A549 (cell line): ENCODE measurements around the genes PPARA and TTC38.

- PRO-cap = no peak
CAGE:
- cytosol, long polyA plus RNA = no peak
- long polyA plus RNA = no peak
- nucleus, long polyA plus RNA = no peak
These were observed 65.6 kb upstream of the PPARA start for GRCh38 chr22:46084392-46085496.

GRCh38 chr22:46116219-46116958, 33.9 kb upstream of the PPARA start:
- PRO-cap = no peak
CAGE:
- cytosol, long polyA plus RNA = no peak
- long polyA plus RNA = no peak
- nucleus, long polyA plus RNA = no peak

DNA sequence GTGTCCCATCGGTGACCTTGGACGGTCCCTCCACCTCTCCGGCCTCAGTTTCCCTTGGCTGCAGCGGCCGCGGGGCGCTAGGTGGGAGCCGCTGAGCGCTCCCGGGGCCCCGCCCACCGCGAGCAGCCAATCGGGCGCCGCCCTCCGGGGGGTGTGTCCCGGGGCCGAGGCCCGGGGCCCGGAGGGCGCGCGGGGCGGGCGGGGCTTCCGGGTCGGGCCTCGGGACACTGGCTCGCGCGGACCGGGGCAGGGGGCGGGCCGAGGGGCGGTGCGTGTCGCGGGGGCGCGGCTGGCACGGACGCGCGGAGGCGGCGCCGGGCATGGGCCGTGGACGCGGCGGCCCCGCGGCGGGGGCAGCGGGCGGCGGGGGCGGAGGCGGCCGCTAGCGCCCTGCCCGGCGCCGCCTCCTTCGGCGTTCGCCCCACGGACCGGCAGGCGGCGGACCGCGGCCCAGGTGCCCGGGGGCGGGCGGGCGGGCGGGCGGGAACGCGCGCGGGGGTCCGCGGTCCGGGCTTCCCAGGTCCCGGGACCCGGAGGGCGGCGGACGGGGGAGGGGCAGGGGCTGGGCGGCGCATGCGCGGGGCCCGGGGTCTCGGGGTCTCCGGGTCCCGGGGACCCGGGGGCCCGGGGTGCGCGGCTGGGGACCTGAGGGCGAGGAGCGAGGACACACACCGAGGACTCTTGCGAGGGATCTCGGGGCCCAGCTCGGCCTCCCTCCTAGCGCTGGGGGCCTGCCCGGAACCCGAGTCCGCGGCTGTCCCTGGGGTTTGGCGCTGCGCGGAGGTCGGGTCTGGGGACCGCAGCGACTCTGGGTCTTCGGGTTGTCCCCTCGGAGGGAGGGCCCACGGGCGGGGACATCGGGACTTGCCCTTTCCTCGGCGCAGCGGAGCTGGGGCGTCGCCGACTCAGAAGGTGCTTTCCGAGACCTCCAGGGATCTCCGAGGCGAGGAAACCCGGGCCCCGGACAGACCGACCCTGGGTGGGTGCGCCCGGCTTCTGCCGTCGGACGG, at the start of gene PPARA:
Gene PPARA (plus strand): TSS at position 328 of the 1,010 bp plus-strand sequence.
- PRO-cap = no peak
CAGE:
- cytosol, long polyA plus RNA = no peak
- long polyA plus RNA = no peak
- nucleus, long polyA plus RNA = no peak

GRCh38 chr22:46196232-46196864, 46.0 kb downstream of the PPARA start:
- PRO-cap = no peak
CAGE:
- cytosol, long polyA plus RNA = no peak
- long polyA plus RNA = no peak
- nucleus, long polyA plus RNA = no peak

- PRO-cap = bidirectional peak, plus-strand start at chr22:46268007, minus-strand start at chr22:46267839
CAGE:
- cytosol, long polyA plus RNA = start-site peak on the plus strand at chr22:46268017-46268027, 116 and 197 reads in 2 replicates
- long polyA plus RNA = no peak
- nucleus, long polyA plus RNA = no peak
These were observed at the start of gene TTC38 for GRCh38 chr22:46267325-46268176. Gene TTC38 (plus strand): TSS chr22:46268008.

DNA sequence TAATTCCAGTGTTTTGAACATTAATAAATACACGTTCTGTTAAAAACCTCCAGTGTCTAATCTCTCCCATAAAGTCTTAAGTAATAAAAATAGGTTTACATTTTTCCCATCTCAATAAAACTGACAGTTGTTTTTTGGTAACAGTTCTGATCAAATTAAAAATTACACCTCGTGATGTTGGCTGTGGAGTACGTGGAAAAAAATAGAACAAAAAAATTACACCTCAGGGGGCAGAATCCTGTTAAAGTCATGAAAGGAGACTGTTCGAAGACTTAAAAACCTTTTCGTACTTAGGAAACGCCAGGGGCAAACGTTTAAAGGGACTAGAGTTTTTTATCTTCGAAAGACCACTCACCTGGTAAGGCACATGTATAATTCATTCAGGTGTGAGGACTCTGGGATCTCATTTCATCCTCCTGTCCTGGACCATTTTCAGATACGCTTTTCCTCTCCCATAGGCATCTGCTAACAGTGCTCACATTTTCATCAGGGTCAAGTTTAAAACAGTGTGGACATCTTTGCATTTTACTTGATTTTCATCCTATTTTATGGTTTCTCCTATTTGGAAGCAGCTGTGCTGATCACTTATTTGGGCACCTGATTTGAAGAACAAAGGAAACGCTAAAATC, 25.8 kb downstream of the TRMU start:
- PRO-cap = no peak
CAGE:
- cytosol, long polyA plus RNA = no peak
- long polyA plus RNA = no peak
- nucleus, long polyA plus RNA = no peak

GRCh38 chr22:46430492-46431533, 95.3 kb downstream of the TRMU start:
- PRO-cap = no peak
CAGE:
- cytosol, long polyA plus RNA = no peak
- long polyA plus RNA = no peak
- nucleus, long polyA plus RNA = no peak

DNA sequence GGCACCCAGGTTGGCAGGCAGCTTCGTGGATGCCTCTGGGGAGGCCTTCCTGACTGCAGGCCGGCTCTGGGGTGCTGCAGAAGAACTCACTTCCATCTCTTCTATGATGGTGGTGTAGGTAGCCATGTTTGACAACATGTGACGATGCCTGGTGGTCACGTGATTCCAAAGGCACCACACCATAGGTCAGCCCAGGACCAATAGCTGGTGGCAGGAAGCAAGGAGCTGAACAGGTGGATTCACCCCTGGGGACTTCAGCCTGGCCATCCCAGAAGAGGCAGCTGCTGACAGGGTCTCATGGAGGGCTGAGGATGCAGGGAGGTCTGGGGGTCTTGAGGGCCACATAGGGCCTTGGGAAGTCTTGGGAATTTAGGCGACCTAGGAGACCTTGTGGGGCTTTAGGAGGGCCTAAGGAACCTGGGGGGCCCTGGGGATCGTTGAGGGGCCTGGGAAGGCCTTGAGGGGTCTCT, 24.2 kb upstream of the CELSR1 start:
- PRO-cap = bidirectional peak, plus-strand start at position 249 of the sequence, minus-strand start at position 105 of the sequence
CAGE:
- cytosol, long polyA plus RNA = no peak
- long polyA plus RNA = no peak
- nucleus, long polyA plus RNA = no peak

- PRO-cap = no peak
CAGE:
- cytosol, long polyA plus RNA = no peak
- long polyA plus RNA = no peak
- nucleus, long polyA plus RNA = no peak
These were observed 26.3 kb upstream of the CELSR1 start for GRCh38 chr22:46563720-46564078.

GRCh38 chr22:46588242-46589238, 31.6 kb upstream of the GRAMD4 start:
- PRO-cap = no peak
CAGE:
- cytosol, long polyA plus RNA = no peak
- long polyA plus RNA = no peak
- nucleus, long polyA plus RNA = no peak

DNA sequence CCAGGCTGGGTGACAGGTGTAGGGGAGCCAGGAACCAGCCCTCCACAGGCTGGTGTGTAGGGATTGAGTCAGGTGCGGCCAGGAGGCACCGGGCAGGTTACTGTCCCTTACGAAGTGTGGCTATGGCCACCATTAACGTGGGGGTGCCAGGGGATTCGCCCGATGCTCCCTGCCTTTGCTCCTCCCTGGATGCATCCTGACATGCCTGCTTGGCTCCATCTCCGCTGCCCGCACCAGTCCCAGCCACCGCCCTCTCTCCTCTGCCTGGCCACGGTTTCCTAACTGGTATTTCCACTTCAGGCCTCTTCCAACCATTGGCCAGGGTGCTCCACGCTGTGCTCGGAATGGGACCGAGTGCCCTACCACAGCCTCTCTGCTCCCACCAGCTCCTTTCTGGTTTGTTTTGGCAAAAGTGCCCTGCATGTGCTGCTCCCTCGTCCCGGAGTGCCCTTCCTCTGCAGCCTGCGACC, 12.8 kb upstream of the GRAMD4 start:
- PRO-cap = no peak
CAGE:
- cytosol, long polyA plus RNA = no peak
- long polyA plus RNA = no peak
- nucleus, long polyA plus RNA = no peak

DNA sequence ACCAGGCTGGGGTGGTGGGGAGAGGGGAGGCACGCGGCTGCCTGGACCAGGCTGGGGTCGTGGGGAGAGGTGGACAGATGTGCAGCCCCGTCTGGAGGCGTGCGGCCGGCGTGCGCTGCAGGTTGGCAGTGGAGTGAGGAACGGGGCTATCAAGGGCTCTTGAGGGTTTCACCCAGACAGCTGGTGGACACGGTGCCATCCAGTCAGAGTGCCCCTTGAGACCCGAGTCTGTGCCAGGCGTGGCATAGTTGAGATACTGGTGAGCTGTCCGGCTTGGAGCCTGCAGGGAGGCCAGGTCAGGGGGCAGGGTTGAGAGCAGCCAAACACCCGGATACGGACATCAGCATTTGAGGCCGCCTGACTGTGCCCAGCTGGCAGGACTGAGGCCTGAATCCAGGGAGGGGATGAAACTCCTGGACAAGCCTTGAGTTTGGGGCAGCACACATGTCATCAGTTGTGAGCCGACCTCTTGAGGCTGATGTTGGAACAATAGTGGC, 1.5 kb upstream of the GRAMD4 start:
- PRO-cap = no peak
CAGE:
- cytosol, long polyA plus RNA = no peak
- long polyA plus RNA = no peak
- nucleus, long polyA plus RNA = no peak

DNA sequence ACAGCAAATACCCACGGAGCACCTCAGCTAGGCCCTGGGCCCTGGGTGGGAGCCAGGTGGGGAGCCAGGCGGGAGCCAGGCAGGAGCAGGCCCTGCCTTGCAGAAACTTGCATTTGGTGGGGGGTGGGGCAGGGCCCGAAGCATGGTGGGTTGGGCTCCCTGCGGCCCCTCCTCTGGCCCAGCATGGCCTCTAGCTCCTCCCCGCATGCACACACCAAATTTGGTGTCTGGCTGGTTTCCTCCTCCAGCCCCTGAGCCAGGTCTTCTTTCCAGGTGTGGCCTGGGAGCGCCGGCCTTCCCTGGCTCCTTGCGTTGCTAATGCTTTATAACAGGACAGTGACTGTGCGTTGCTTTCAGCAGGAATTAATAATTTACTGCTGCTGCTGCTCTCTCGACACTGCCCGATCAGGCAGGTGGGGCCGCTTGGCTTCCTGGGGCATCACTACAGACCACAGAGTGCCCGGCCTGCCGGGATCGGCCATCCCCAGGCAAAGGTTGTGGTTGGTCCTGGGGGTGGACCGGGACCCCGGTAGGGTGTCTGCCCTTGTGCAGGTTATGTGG, 7.3 kb downstream of the GRAMD4 start:
- PRO-cap = bidirectional peak, plus-strand start at position 263 of the sequence, minus-strand start at position 103 of the sequence
CAGE:
- cytosol, long polyA plus RNA = no peak
- long polyA plus RNA = no peak
- nucleus, long polyA plus RNA = no peak

GRCh38 chr22:46685425-46686408, 52.3 kb downstream of the CERK start:
- PRO-cap = no peak
CAGE:
- cytosol, long polyA plus RNA = no peak
- long polyA plus RNA = no peak
- nucleus, long polyA plus RNA = no peak

DNA sequence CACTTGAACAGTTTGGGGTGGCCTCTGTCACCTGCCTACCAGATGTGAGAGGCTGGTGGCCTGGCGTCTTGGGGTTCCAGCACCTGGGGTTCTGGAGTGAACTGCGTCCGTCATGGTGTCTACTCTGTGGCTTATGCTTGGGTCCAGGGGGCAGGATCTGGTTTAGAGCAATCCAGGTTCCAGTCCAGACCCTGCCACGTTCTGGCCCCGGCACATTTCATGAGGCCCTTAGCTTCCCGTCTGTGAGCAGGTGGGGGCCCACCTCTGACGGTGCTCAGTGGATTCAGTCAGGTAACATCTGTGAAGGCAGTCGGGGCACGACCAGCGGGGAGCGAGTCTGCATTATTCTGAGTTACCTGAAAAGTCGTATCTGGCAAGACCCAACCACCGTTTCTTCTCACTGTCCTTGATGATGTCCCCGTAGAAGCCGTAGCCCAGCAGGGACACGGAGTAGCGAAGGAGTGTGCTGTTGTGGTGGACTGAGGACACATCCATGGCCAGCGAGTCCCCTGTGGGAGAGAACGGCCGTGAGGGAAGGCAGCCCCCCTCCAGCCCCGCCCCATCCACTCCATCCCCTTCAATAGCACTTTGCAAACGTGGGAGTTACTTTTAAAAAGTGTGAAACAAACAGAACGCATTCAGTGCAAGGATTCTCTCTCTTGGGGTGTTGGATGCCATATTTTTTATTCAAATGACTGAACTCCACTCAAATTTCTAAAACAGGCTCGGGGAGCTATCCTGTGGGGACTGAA, 38.9 kb downstream of the CERK start:
- PRO-cap = no peak
CAGE:
- cytosol, long polyA plus RNA = no peak
- long polyA plus RNA = no peak
- nucleus, long polyA plus RNA = no peak

- PRO-cap = no peak
CAGE:
- cytosol, long polyA plus RNA = no peak
- long polyA plus RNA = no peak
- nucleus, long polyA plus RNA = no peak
These were observed 30.5 kb downstream of the CERK start for GRCh38 chr22:46707435-46708160.

DNA sequence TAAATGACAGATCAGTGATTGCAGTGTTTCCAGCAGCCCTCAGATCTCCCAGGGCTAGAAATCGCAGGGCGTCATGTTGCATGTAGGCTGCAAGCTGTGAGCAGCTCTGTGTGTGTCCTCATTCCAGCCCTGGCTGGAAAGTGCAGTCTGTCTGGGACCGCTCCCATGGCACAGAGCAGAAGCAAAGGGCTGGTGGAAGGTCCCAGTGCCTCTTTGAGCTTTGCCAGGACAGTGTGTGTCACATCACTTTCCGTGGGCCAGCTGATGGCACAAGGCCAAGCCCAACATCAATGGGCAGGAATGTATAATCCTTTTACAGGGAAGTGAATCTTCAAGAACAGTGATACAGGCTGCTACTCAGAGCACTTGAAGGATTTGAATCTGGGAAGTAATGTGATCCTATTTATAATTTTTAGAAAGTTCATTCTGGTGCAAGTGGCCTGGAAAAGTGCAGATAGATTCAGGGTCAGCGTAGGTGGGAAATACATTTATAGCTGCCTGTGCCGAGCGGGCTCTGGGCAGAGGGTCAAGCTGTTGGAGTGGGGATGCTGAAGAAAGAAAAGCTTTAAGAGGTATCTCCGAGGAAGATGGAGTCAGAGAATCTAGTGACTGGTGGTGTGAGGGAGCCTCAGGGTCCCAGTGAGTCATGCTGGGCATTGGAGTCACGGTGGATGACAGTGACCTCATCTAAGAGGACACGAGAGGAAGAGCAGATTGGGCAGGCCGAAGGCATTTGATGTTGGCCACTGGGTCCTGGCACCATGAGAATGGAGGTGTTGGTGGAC, 68.1 kb downstream of the TBC1D22A start:
- PRO-cap = no peak
CAGE:
- cytosol, long polyA plus RNA = no peak
- long polyA plus RNA = no peak
- nucleus, long polyA plus RNA = no peak

GRCh38 chr22:46942881-46943508, 180.5 kb downstream of the TBC1D22A start:
- PRO-cap = no peak
CAGE:
- cytosol, long polyA plus RNA = no peak
- long polyA plus RNA = no peak
- nucleus, long polyA plus RNA = no peak

- PRO-cap = no peak
CAGE:
- cytosol, long polyA plus RNA = no peak
- long polyA plus RNA = no peak
- nucleus, long polyA plus RNA = no peak
These were observed 281.3 kb downstream of the TBC1D22A start for GRCh38 chr22:47043684-47044163.

GRCh38 chr22:47143965-47144844, 381.8 kb downstream of the TBC1D22A start:
- PRO-cap = no peak
CAGE:
- cytosol, long polyA plus RNA = no peak
- long polyA plus RNA = no peak
- nucleus, long polyA plus RNA = no peak